Measurements from ENCODE around the gene TMEM26.

DNA sequence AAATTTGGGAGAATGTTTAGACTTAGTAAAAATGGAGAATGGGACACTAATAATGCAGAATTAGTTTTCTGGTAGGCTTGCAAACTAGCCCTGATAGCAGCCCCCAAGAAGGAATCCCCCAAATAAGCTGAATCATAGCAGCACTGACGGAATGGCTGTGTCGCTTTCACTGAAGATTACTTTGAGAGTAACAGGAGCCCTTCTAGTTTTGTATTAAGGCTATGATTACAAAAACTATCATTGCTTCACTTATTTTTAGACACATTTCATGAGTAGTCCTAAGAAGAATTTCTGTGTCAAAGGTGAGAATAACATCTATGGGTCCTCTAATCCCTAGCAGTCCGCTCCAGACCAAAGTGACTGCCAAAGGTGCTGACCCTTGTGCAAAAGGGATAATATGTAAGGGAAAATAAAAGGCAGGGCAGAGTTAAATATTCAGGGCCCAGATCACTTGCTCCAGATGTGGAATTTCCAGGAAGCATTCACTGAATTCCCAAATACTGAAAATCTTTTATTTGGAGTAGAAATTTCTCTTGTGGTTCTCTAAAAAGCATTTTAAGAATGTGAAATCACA lies 29.4 kb downstream of the RHOBTB1 start:
- PRO-cap, result no peak
- RAMPAGE, long total RNA, 5 experiments, result no peak in any of the 5 experiments
- RRBS, result no CpG with 5 or more reads among the region's 3 CpGs

DNA sequence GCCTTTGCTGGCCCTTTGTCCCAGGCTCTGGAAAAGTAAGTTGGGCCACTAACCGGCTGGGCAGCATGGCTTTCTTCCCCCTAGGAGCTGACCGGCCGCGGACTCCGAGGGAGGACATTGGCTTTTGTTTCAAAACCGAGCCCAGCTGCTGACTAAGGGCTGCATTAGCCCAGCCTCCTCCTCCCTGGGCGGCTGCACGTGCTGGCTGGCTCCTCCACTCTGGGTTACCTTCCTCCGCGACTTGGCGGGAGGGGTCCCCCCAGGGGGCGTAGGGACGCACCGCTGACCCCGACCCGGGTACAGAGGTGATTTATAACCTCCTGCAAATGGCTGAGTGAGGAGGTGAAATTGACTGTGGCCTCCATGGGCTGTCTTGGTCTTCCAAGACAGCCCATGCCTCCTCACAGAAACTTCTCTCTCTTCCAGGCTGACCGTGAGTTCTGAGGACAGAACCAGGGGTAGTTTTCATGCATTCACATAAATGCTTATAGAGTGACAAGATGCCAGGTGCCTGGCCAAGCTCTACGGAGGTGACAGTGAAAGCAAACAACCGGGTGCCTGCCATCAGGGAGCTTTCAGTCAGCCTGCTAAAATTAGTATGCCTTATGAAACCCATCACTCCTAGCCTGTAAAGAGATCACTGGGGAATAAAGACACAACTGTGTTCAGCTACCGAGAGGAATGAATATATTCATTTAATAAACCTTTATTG lies 768 bp upstream of the RHOBTB1 start:
- PRO-cap, result unidirectional peak, minus-strand start at position 119 of the sequence
- RAMPAGE, long total RNA, 5 experiments, result start-site peak on the minus strand in 1 of 5 experiments, centred at position 322 of the sequence, 7 reads per replicate
- RRBS, result 6% methylated on average over 1 of the region's 20 CpGs

GRCh38 chr10:61211297-61211727 lies 241.9 kb downstream of the TMEM26 start:
- PRO-cap, result no peak
- RAMPAGE, long total RNA, 5 experiments, result no peak in any of the 5 experiments
- RRBS, result no CpG with 5 or more reads among the region's 3 CpGs

GRCh38 chr10:61452735-61453799 lies at the start of gene TMEM26:
Gene TMEM26, minus strand, starts transcription at chr10:61453381.
- PRO-cap, result unidirectional peak, plus-strand start at chr10:61453009; bidirectional peak, plus-strand start at chr10:61453530, minus-strand start at chr10:61453317; unidirectional peak, plus-strand start at chr10:61453698
- RAMPAGE, long total RNA, 5 experiments, result start-site peak on the minus strand in 1 of 5 experiments, at chr10:61453375-61453425 at its widest, 9 reads per replicate
- RRBS, result 10% methylated on average over 8 of the region's 61 CpGs

DNA sequence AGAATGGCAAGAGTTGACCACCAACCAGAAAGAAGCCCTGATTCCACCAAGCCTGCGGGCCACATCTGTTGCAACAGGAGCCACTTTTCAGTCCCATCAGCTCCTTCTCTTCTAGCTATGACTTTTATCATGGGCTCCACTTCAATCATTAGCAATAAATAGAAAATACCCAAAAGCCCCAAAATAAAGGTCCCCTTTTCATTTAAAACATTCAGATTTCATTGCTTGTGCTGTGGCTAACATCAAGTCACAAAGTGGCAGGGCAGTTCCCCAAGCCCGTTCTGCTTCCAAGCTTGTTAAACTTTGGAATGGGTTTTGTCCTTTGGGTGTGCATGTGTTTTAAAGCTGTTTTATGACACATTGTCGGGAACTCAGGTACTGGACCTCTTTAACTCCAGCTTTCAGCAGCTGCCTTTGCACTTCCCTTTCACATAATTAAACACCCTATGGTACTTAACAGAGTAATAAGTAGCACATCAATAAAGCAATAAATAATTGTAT lies 56.4 kb upstream of the ARID5B start:
- PRO-cap, result no peak
- RAMPAGE, long total RNA, 5 experiments, result no peak in any of the 5 experiments
- RRBS, result no CpG with 5 or more reads among the region's 3 CpGs

GRCh38 chr10:62016717-62017593 lies 115.5 kb downstream of the ARID5B start:
- PRO-cap, result no peak
- RAMPAGE, long total RNA, 5 experiments, result no peak in any of the 5 experiments
- RRBS, result no CpG with 5 or more reads among the region's 9 CpGs

GRCh38 chr10:62037080-62037658 lies 135.7 kb downstream of the ARID5B start:
- PRO-cap, result no peak
- RAMPAGE, long total RNA, 5 experiments, result no peak in any of the 5 experiments
- RRBS, result no CpG with 5 or more reads among the region's 9 CpGs

DNA sequence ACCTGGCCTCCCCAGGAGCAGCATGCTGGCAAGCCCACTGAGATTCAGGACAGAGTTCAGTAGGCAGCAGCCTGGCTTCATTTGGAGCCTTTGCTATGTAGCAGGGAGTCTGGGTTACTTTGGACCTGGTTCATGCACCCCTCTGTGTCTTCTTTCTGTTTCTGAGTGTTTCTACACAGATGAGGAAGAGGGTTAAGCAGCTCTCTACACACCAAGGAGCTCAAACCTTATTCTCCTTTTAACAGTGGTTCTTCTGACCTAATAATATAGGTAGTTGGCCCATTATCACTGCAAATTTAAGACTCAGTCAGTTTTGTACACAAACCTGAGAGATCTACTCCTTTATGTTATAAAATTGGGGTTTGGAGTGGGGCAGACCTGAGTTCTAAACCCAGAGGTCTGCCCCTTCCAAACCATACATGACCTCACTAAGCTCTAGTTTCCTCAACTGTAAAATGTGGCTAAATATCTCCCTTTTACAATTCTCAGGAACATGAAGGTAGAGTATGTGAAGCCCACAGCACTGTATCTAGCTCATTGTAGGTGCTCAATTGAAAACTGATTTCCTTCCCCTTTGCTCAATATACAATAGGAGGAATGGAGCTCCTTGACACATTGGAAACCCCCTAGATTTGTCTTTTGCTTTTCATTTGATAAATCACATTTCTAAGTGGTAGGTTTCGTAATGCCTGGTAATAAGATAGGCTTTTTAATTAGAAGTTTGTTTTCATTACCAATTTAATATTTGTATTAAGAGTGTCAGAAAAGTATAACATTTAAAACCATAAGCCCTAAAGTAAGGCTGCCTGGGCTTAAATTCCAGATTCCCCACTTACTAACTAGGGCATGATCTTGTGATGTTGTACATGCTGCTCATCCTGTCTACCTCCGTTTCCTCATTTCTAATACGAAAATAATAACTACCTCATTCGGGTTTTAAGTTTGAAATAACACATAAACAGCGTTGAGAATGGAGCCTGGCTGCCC lies 153.3 kb downstream of the ARID5B start:
- PRO-cap, result no peak
- RAMPAGE, long total RNA, 5 experiments, result no peak in any of the 5 experiments
- RRBS, result no CpG with 5 or more reads among the region's 5 CpGs

DNA sequence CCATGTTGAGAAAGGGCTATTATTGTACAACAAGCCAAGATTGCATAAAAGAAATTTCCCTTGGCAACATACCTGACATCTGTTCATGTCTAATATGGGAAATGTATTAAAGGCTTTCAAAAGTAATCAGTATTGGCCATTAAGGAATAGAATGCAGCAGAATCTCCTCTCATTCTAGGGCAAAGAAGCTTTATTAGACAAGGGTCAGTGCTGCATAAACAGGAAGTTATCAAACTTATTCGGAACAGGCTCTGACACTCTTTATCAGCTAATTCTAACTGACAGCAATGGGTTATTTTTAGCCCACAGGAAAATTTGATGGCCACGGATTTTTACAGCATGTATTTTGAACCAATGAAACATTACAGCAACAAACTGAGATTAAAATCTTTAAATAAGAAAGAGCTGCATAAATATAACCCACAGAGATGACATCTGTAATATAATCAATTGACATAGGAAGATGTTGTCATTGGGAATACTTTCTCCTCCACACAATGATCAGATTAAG lies 158.1 kb downstream of the ARID5B start:
- PRO-cap, result no peak
- RAMPAGE, long total RNA, 5 experiments, result no peak in any of the 5 experiments
- RRBS, result no CpG with 5 or more reads among the region's 2 CpGs

DNA sequence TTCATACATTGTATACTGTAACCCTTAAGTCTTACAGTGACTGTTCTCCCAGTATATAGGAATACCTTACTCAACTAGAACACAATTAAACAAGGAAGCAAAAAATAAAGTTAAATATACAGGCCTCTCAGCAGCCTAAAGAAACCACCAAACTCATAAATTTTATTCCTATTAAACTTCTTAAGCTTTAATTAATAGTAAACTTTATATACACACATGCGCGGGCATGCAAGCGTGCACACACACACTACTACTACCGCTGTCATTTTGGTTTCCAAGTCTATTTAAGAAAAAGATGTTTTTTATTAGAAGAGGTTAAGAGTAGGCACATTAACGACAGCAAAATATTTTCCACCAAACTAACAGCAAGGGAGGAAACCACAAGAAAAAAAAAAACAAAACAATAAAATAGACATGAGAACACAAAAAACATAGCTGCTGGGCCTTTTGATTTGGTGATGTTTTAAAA lies 28.7 kb downstream of the RTKN2 start:
- PRO-cap, result no peak
- RAMPAGE, long total RNA, 5 experiments, result no peak in any of the 5 experiments
- RRBS, result no CpG with 5 or more reads among the region's 5 CpGs

DNA sequence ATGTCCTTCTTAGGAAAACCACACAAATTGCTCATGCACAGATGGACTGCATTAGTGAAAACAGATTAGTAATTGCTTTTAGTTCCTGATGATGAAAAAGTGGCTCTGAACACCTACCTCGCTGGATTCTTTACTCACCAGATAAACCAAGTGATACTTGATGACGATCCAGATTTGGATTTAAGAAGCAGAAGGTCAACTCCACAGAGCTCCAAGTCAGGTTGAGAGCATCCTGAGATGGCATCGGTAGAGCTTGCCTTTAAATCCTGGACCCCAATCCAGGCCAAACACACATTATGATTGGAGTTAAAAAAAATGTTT lies 59.2 kb downstream of the ZNF365 start:
- PRO-cap, result no peak
- RAMPAGE, long total RNA, 5 experiments, result no peak in any of the 5 experiments
- RRBS, result no CpG with 5 or more reads among the region's 3 CpGs

DNA sequence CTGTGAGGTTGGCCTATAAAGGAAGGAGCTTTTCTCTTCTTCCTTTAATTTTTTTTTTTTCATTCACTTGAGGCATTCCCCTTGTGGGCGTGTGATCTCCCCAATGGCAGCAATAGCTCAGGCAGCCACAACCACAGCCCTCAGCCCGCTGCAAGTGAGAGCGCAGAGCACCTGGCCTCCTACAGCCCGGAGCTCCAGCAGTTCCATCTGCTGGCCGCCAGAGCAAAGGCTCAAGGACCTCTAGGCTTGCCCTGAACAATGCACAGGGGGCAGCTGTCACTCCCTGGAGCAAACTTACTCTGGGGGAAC lies 123.1 kb upstream of the ADO start:
- PRO-cap, result no peak
- RAMPAGE, long total RNA, 5 experiments, result no peak in any of the 5 experiments
- RRBS, result no CpG with 5 or more reads among the region's 5 CpGs

- PRO-cap, result no peak
- RAMPAGE, long total RNA, 5 experiments, result no peak in any of the 5 experiments
- RRBS, result no CpG with 5 or more reads among the region's 4 CpGs
Observed at GRCh38 chr10:62742709-62743045, 61.8 kb upstream of the ADO start.

DNA sequence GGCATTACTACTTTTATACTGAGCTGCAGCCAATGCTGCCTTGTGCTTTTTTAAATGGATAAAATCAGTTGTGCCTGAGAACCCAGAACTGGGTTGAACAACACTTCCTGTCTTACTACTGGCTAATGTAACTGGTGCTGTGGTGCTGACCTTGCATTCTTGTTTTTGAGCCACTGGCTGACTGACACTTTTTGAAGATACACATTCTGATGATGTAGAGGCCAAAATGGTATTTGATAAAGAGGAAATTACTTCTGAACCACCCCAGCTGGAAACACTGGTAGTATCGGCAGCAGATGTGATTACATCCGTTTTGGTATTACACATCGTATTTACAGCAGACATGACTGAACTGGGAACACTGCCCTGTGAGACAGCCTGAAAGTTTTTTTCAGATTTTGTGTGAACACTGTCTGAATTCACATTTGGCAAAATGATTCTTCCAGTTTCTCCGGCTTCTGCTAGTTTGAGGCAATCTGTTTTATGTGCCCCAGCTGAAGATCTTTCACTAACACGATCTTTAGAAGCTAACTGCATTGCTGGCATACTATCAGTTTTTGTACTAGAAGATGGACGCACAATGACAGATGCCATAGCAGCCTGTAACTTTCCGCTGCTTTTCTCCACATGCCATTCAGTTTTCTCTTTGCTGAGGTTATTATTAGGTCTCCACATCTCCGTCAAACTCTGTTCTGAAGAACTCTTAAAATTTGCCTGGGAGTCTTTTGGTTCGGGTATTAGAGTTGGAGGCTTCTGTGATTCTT lies 74.2 kb downstream of the NRBF2 start:
- PRO-cap, result unidirectional peak, minus-strand start at position 686 of the sequence
- RAMPAGE, long total RNA, 5 experiments, result start-site peak on the minus strand in 3 of 5 experiments, centred at positions 361 to 636 of the sequence, 7 to 105 reads per replicate
- RRBS, result no CpG with 5 or more reads among the region's 9 CpGs

GRCh38 chr10:63491580-63492353 lies 26.0 kb upstream of the JMJD1C start:
- PRO-cap, result unidirectional peak, plus-strand start at chr10:63491828
- RAMPAGE, long total RNA, 5 experiments, result no peak in any of the 5 experiments
- RRBS, result no CpG with 5 or more reads among the region's 8 CpGs

GRCh38 chr10:63522417-63522668 lies 1.1 kb downstream of the REEP3 start:
- PRO-cap, result no peak
- RAMPAGE, long total RNA, 5 experiments, result no peak in any of the 5 experiments
- RRBS, result no CpG with 5 or more reads among the region's 2 CpGs

- PRO-cap, result no peak
- RAMPAGE, long total RNA, 5 experiments, result no peak in any of the 5 experiments
- RRBS, result no CpG with 5 or more reads among the region's 1 CpG
Observed at GRCh38 chr10:63597918-63598188, 76.7 kb downstream of the REEP3 start.

- PRO-cap, result no peak
- RAMPAGE, long total RNA, 5 experiments, result start-site peak on the plus strand in 1 of 5 experiments, at chr10:67904558-67904612 at its widest, 8 reads per replicate
- RRBS, result no CpG with 5 or more reads among the region's 9 CpGs
Observed at GRCh38 chr10:67904326-67904761, 19.9 kb downstream of the SIRT1 start.

- PRO-cap, result no peak
- RAMPAGE, long total RNA, 5 experiments, result start-site peak on the minus strand in 2 of 5 experiments, at chr10:68005521-68005919 at its widest, 5 to 17 reads per replicate
- RRBS, result no CpG with 5 or more reads among the region's 1 CpG
Observed at GRCh38 chr10:68005417-68006144, 69.5 kb downstream of the HERC4 start.

- PRO-cap, result no peak
- RAMPAGE, long total RNA, 5 experiments, result no peak in any of the 5 experiments
- RRBS, result no CpG with 5 or more reads among the region's 22 CpGs
Observed at GRCh38 chr10:68332321-68332585, 389 bp downstream of the HNRNPH3 start.

Measured in stomach (tissue), 7 donors.